Bronchus (tissue), 1 donor: ENCODE data around the genes ZKSCAN8, GPX6 and RNF39.

DNA sequence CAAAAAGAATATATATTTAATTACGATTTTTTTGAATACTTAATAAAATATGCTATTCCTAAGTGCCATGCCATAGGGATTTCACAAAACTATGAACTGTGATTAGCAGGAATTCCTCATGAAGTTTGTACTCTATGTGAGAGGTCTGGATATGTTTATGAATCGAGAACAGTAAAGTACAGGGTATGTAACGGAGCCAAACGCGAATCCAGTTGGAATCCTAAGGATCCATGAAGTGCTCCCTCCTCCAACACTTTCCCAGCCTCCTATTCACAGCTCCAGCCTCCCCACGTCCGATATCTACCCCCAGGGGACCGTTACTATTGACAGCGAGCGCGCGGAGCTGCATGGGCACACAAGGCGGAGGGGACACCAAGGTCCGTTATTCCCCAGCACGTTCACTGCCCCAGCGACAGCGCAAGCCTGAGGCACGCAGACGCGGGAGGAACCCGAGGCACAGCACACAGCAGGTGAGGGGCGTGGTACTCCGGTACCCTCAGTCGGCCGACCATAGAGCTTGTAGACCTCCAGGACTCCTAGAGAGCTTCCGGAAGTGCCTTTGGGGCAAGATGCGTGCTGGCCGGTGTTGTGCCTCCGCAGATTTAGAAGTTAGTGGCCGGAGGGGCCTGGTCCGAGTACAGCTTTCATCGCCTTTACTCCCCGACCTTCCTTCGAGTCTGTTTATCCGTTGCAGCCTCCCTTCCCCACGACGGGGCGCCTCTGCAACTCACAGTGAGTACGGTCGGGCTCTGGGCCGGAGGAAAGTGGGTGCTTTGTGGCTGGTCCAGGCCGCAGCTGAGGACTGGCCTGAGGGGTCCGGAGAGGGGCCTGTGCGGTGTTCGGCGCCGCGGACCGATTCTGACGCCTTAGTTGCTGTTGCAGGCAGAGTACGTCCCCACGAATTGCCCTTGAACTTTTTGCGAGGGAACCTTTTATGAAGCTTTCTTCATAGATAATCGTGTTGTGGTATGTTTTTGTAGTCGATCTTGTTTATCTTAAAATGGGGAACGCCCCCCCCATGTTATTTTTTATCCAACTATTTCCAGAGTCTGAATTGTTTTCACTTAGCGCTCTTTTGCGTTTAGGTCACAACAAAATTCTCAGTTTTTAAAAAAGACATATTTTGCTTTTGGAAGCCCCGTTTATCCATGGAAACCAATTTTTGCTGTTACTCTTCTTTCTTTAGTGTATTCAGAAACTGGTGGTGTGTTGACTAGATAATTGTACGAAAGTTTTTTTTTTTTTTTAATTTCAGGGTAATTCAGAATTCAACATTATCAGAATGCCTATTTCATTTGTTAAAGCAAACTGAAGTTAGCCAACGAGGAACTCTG, at the start of gene ZKSCAN8:
ZKSCAN8 (plus strand) TSS at position 586 of the 1,334 bp plus-strand sequence.
- PRO-cap, result bidirectional peak, plus-strand start at position 435 of the sequence, minus-strand start at position 425 of the sequence; bidirectional peak, plus-strand start at position 612 of the sequence, minus-strand start at position 512 of the sequence

GRCh38 chr6:28514154-28514671, 1.4 kb downstream of the GPX6 start:
- PRO-cap, result no peak

GRCh38 chr6:28515709-28516109, at the start of gene GPX6:
Gene GPX6 (minus strand): TSS chr6:28515793.
- PRO-cap, result no peak

DNA sequence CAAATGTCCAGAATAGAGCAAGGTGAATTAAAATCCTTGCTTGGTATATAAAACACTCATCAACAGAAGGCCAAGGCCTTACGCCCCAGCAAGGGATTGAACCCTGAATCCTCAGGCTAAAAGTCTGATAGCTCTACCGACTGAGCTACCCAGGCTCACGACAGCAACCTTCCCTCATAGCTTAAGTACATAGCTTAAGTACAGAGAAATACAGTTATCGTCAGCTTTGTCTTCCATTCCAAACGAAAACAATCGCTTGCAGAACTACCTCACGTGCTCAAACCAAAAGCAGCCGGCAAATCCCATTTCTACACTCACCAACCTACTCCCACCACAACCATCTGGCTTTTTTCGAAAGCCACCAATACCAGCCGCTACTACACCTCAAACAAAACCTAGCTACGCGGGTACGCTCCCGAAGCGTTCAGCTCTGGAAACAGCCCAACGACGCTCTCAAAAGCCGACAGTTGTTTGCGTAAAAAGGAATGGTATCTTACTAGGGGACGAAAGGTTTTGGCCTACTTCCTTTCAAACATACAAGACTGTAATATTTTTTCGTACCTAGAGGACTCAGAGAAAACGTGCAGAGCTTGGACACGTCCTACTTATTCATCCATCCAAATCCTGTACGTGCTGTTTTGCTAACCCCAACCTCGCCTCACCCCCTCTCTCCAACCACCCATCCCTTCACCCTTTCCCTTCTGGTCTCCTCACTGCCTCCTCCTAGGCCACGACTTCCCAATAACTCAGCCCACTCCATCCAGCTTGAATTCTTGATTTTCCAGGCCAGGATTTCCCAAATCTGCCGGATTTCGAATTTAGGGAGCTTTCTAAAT, 106.2 kb upstream of the SCAND3 start:
- PRO-cap, result no peak

- PRO-cap, result no peak
Observed at GRCh38 chr6:28823171-28823567, 100.6 kb downstream of the TRIM27 start.

GRCh38 chr6:28922477-28922642, 1.4 kb downstream of the TRIM27 start:
- PRO-cap, result no peak

- PRO-cap, result unidirectional peak, plus-strand start at chr6:28940437
Observed at GRCh38 chr6:28940248-28941205, 16.7 kb upstream of the TRIM27 start.

DNA sequence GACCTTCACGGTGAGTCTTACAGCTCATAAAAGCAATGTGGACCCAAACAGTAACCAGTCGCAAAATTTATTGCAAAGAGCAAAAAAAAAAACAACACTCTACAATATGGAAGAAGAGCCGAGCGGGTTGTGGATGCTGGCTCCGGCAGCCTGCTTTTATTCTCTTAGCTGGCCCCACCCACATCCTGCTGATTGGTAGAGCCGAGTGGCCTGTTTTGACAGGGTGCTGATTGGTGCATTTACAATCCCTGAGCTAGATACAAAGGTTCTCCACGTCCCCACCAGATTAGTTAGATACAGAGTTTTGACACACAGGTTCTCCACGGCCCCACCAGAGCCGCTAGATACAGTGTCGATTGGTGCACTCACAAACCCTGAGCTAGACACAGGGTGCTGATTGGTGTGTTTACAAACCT, 25.4 kb upstream of the TRIM27 start:
- PRO-cap, result no peak

GRCh38 chr6:28953070-28953397, 29.2 kb upstream of the TRIM27 start:
- PRO-cap, result no peak

DNA sequence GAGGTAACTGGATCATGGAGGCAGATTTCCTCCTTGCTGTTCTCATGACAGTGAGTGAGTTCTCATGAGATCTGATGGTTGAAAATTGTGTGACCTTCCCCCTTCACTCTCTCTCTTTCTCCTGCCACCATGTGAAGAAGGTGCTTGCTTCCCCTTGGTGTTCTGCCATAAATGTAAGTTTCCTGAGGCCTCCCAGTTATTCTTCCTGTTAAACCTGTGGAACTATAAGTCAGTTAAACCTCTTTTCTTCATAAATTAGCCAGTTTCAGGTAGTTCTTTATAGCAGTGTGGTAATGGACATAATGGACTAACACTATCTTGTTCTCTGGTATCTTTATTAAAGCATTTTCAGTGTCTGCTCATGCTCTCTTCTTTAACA, 9.6 kb upstream of the MAS1L start:
- PRO-cap, result no peak

DNA sequence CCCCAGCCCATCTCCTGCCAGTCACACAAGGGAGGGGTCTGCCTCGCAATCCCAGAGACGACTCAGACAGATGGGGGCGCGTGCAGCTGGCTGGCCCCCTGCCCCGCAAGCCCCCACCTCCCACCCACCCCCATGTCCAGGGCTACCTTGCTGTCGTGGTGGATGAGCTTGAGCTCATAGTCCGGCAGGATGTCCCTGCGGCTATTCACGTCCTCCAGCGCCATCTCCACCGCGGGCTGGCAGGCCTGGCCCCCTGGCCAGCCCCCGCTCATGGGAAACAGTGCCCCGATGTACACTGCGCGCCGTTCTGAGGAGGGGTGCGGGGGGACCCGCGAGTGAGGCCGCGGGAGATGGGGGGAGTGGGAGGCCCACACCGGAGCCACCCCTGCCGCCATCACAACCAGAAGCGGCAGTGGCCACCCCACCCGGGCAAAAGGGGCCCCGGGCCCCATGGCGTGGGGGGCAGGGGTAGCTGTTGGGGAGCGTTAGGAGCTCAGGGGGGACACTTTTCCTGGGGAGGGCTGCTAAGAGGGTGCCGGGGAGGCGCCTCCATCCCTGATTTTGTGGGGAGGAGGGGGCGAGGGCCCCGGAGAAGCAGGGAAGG, 5.5 kb downstream of the GABBR1 start:
- PRO-cap, result no peak

- PRO-cap, result no peak
Observed at GRCh38 chr6:29628998-29629180, 4.1 kb downstream of the GABBR1 start.

DNA sequence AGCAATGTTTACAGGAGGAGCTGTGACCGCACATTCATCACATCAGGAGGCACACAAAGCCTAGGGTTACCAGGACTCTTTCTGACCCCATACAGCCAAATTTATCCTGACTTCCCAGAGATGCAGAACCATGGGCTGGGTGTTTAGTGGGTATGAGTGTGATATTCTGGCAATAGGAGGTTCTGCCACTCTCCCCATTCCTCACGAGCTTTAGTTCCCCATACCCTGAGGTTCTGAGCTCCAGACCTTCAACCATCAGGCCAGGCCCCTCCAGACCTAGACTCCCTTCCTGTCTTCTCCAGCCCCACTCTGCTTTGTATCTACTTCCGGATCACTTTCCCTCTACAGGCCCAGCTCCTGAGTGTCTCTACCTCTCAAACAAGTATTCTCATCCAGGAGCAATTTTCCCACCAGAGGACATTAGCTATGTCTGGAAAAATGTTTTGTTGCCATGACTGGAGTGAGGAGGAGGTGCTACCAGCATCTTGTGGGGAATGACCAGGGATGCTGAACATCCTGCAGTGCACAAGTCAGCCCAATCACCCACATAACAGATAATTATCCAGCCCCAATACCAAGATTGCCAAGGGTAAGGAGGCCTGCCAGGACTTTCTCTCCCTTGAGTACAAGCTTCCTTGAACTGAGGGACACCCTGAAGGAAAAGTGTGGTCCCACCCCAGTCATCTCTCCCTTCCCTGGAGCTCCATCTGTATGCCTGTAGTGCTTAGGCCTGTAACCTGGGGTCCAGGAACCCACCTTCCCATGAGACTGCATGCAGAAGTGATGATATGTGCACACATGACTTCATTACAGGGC, 4.6 kb downstream of the HLA-F start:
- PRO-cap, result no peak

GRCh38 chr6:29850003-29850362, 22.4 kb downstream of the HLA-G start:
- PRO-cap, result no peak

DNA sequence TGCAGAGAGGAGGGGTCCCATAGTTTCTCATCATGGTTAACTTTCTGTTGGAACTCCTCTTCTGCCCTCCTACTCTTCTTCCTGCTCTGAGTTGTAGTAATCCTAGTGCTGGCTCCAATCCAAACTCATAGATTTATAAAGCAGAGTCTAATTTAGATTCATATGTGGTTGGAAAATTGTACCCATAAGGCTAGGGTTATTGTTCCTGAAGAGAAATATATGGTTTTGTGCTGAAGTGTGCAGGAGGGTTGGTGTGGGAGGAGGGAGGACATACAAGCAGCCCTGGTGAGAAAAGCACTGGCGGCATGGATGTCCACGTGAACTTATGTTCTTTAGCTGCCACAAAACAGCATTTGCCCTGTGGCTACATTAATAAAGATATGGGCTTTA, 3.9 kb downstream of the HLA-A start:
- PRO-cap, result no peak

DNA sequence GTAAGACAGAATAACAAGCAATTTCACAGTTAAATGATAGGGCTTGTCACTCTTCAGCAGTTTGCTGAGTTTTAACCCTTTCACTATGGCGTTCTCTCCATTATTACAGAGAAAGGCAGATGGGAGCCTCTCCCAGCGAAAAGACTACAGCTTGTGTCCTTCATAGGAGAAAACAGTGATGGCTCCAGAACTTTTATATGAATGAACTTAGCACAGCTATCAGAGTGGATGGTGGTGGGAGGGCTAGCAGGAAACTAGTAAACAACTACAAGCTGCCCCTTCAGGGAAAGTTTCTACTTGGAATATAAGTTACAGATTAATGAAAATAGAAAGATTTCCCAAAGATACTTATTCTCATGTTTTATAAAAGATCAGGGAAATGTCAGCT, 1.0 kb upstream of the POLR1H start:
- PRO-cap, result no peak

- PRO-cap, result bidirectional peak, plus-strand start at chr6:30075878, minus-strand start at chr6:30075769
Observed at GRCh38 chr6:30075461-30076215, at the start of gene RNF39. Gene RNF39 (minus strand): TSS chr6:30075769.

DNA sequence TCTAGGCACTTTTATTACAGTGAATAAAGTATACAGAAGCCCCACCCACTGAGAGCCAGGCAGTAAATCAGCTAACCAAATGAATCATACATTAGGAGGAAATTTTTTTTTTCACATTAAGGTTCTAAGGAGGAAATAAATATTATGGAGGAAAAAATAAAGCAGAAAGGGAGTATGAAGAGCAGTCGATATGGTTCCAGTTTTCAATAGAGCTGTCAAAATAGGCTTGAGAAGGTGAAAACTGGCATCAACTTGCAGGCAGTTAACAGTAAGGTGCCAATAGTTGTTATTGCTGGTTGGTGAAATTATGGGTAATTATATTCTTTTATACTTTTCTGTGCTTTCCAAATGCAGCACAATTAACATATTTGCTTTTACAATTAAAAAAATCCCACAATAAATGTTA, 9.9 kb upstream of the TRIM31 start:
- PRO-cap, result no peak

- PRO-cap, result no peak
Observed at GRCh38 chr6:30155129-30155548, 5.9 kb downstream of the TRIM10 start.

DNA sequence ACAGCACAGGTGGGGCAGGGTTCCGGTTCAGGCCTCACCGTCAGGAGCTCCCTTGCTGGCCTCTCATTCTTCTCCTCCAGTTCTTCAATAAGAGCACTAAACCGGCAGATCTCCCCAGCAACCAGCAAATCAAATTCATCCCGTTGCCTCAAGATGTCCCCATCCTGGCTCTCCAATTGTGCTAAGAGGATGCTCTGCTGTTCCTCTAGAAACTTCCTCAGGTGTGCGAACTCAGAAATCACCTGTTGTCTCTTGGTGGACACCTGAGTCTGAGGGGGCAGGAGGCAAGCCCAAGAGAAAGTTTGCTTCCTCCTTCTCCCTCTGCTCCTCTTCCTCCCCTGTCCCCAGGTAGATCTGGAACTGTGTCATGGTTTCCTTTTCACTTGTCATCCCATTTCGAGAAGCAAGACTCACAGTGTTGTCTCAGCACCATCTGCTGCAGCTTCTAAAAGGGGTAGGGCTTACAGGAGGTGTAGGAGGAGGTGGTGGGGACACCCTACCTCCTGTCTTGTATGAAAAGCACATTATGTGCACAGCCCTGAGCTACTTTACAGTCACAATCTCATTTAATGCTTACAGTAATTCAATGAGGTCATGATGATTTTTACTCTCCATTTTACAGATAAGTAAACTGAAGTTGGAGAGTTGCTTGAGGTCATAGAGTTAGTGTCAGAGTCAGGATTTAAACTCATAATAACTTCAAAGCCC, 2.5 kb downstream of the TRIM10 start:
- PRO-cap, result unidirectional peak, plus-strand start at position 280 of the sequence